A172 (cell line): ENCODE measurements around a stretch of chr2.

DNA sequence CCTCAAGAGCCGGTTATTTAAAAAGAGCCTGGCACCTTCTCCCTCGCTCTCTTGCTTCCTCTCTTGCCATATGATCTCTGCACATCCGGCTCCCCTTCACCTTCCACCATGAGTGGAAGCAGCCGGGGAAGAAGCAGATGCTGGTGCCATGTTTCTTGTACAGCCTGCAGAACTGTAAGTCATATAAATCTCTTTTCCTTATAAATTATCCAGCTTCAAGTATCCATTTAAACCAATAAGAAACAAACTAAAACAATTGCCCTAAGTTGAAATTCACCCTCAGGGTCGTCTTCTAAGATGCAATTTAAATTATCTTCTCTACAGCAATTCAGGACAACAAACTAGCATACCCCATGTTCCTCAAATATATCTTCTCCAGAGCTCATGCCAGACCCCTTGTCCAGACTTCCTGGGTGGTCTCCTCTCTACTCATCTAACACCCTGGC lies 21.1 kb downstream of the GPATCH11 start:
- RAMPAGE, long total RNA = no peak

DNA sequence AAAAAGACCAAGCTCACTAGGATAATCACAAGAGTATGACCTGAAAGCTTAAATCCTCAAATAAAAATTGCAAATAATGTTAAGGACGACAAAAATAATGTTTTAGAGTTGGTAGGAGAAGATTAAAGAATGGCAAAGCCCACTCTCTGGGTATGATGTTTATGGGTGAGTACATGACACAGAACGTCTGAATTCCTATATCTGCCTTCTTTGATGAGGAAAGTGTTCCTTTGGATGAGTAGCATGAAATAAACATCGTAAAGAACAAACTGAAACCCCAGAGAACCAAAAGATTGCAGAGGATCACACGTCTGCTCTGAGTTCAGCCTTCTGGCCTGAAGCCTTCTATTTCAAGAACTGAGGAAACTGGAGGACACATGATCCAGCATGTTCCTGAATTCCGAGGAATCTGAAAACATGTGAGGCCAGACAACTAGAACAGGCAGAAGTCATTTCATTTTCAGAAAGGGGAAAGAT lies 8.6 kb downstream of the SULT6B1 start:
- RAMPAGE, long total RNA = no peak

- RAMPAGE, long total RNA = no peak
These were observed 81.0 kb downstream of the QPCT start for GRCh38 chr2:37425351-37425914.

GRCh38 chr2:37468149-37468735 lies 123.8 kb downstream of the QPCT start:
- RAMPAGE, long total RNA = no peak

DNA sequence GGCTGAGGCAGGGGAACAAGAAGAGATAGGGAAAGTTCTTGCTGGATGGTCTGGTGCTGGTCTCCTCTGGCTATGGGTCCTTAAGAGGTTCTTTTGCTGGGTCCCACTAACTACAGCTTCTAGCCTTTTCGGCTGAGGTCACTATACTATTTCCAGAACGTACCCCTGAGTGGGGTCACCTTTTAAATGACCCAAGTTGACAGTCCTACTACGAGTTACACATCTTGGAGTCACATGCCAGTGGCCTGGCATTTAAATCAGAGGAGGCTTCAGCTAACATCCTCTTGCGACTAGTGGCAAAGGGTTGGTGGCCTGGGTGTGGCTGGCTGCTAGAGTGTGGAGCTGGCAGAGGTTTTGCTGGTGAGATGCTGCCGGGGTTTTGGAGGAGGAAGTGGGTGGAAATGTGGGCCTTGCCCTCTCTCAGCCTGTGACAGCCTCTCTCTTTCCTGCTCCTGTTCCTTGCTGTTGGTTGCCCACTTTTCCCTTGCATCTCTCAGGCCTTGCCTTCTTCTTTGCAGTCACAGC lies 55.7 kb downstream of the CDC42EP3 start:
- RAMPAGE, long total RNA = no peak

GRCh38 chr2:37758083-37758283 lies 86.5 kb upstream of the CDC42EP3 start:
- RAMPAGE, long total RNA = no peak

DNA sequence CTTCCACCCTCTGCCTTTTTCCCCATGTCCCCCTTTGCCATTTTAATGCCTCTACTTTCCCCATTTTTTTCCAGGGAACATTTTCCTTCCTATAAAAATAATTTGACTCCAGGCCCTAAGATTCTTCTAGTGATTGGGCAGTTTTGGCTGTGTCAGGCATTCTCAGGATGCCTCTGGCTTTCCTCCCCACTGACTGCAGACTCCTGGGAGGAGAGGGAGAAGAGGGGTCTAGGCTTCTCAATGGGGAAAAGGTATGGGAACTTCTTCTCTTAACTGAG lies 126.5 kb upstream of the RMDN2 start:
- RAMPAGE, long total RNA = no peak

GRCh38 chr2:37871877-37872305 lies 53.2 kb upstream of the RMDN2 start:
- RAMPAGE, long total RNA = no peak

DNA sequence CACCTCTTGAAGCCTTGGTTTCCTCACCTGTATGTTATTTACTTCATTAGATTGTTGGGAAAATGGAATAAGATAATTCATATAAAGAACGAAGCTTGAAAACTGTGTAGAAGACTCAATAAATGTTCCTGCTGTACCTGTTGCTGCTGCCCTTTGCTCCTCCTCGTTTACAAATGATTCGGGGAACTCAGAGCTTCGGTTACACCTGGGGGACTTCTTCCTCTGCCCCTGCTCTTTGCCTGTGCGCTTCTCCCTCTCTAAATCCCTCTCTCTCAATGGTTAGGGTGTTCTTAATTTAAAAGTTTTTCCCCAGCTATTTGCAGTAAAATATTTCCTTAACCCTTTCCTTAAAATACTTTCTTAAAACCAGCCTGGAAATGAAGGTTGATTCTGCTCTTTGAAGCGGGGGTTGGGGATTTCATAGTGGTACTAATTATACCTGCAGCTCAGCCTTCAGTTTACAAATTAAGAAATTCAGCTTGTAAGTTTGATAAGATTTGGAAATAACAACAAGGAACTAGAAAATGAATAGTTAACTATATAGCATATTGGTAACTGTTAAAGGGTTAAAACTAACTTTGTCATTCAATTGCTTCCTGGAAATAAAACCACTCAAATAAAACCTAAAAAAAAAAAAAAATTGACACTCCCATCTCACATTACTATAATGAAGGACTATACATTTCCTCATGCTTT lies 3.1 kb upstream of the RMDN2 start:
- RAMPAGE, long total RNA = no peak

DNA sequence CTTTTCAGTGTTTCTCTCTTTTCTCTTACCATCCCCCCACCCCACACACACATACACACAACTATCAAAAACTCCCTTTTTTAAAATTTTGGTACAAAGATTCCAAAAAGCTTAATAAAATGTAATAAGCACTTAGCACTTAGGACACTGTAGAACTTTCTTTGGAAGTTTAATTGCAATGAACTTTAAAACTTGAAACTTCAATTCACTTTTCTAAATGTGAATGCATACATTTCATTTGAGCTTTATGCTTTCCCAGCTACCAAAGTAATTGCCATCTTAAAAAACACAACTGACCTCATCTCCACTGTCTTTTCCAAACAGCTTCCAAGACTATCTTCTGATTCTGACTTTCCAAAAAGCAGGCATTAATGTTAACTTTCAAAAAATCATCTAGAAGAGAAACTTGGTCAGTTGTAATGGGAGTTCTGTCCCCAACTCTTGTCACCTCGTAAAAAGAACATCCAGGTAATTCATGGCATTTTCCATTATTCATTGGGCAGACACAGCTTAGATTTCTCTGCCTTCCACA lies 7.0 kb downstream of the CYP1B1 start:
- RAMPAGE, long total RNA = no peak

DNA sequence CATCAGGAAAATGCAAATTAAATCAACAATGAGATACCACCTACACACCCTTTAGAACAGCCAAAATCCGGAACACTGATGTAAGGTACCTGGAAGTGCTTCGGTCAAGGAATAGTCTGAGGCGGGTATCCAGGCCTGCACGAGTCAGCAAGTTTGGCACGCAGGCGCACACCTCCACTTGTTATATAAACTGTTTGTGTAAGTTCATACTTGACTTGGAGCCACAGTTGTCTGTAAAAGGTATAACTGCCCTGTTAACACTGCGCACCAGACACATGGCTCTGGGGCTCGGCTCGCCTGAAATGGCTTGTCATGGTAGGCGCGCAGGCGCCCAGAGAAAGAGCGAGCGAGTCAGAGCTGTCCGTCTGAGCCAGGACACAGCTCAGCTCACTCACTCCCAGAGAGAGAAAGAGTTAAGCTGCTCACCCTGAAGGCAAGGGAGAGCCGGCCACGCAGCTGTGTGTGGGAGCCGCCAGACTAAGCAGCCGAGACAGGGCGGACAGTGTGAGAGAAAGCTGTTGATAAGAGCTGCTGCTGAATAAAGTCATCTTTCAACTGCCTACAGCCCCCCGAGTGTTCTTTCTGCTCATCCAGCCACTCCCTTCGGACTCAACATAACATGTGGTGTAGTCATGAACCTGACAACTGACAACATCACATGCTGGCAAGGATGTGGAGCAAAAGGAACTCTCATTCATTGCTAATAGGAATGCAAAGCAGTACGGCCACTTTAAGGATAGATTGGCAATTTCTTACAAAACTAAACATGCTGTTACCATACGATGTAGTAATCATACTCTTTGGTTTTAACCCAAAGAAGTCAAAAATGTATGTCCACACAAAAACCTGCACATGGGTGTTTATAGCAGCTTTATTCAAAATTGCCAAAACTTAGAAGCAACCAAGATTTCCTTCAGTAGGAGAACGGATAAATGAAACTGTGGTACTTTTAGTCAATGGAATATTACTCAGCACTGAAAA lies 87.1 kb downstream of the HNRNPLL start:
- RAMPAGE, long total RNA = no peak

- RAMPAGE, long total RNA = no peak
These were observed 66.8 kb downstream of the HNRNPLL start for GRCh38 chr2:38535821-38536464.

DNA sequence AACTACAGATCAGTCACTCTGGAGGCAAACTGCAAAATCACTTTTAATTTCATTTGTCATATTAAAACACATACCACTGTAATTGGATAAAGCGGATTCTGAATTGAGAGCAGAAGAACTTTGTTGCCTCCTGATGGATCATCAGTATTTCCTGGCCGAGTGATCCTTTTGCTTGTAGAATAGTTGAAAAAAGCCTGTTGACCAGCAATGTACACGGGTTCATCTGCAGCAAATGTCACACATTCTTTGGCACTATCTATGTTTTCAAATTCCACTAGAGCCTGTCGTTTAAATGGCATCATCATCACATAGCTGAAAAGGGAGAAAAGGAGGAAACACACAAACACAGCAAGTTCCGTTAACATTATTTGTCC lies 17.2 kb downstream of the HNRNPLL start:
- RAMPAGE, long total RNA = no peak

GRCh38 chr2:38599757-38600231 lies 2.9 kb downstream of the HNRNPLL start:
- RAMPAGE, long total RNA = no peak

DNA sequence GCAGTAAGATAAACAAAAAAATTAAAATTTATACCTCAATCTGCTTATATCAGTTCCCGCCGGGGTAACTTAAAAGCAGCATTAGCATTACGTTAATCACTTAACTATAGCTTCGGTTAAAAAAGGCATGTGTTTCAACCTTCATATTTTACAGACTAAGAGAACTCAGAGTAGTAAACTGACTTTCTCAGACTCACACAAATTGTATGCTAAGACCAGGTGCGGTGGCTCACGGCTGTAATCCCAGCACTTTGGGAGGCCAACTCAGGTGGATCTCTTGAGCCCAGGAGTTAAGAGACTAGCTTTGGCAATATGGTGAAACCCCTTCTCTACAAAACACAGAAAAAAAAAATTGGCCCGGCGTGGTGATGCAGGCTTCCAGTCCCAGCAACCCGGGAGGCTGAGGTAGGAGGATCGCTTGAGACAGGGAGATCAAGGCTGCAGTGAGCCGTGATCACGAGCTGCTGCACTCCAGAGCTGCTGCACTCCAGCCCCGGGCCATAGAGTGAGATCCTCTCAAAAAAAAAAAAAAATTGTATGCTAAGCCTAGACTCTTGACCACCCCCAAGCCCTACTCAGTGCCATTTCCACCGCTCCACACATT lies 2.4 kb downstream of the HNRNPLL start:
- RAMPAGE, long total RNA = no peak

DNA sequence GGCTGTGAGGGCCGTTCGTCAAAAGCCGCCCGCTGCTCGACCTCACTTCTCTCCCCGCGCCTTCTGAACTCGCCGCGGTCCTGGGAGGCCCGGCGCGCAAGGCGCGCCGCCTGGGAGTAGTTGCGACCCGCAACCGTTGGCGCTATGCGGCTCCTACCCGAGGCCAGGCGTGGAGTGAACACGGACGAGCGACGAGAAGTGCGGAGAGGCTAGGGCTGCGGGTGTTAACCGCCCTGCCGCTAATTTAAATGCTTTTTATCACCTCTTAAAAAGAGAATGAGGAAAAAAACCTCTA lies 341 bp upstream of the HNRNPLL start:
- RAMPAGE, long total RNA = no peak

DNA sequence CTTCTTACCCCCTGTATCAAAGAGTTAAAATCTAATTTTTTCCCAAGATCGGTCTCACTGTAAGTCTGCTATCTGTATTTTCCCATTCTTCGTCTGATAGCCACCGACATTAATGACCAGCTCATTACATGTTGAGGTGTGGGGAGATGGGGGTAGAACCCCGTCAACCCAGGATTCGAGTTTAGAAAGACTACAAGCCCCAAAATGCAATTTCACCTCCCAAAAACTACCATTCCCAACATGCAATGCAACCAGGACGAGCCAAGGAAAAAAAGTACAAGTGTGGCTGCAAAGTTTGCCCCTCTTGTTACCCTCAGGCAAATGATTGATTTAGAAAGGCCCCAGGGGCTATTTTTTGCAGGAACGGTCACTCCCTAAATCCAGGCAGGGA lies 264 bp upstream of the GALM start:
- RAMPAGE, long total RNA = no peak

DNA sequence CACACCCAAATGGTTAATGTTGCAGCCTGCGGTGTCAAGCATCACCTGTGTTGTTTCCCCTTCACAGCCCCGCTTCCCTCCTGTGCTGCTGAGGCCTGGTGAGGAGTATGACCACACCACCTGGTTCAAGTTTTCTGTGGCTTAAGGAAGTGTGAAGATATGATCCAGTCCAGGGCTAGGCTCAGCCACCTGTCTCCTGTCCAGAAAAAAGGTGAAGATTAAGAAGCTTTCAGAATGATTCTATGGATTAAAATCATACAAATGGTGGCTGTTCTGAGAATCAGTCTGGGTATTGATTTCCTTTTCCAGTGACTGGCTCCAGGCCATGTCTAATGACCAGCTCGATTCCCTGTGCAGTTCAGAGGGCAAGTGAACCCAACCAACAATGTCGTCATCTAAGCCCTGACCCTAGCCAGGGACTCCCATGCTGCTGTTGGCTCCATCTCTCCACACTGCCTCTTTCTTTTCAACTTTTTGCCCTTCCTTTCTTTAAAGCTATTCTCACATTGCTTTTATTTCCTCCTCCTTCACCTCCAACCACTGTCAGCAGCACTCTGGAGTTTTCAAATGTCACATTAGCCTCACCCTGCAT lies 17.6 kb downstream of the SRSF7 start:
- RAMPAGE, long total RNA = no peak

- RAMPAGE, long total RNA = no peak
These were observed 8.1 kb downstream of the SRSF7 start for GRCh38 chr2:38743016-38743545.

DNA sequence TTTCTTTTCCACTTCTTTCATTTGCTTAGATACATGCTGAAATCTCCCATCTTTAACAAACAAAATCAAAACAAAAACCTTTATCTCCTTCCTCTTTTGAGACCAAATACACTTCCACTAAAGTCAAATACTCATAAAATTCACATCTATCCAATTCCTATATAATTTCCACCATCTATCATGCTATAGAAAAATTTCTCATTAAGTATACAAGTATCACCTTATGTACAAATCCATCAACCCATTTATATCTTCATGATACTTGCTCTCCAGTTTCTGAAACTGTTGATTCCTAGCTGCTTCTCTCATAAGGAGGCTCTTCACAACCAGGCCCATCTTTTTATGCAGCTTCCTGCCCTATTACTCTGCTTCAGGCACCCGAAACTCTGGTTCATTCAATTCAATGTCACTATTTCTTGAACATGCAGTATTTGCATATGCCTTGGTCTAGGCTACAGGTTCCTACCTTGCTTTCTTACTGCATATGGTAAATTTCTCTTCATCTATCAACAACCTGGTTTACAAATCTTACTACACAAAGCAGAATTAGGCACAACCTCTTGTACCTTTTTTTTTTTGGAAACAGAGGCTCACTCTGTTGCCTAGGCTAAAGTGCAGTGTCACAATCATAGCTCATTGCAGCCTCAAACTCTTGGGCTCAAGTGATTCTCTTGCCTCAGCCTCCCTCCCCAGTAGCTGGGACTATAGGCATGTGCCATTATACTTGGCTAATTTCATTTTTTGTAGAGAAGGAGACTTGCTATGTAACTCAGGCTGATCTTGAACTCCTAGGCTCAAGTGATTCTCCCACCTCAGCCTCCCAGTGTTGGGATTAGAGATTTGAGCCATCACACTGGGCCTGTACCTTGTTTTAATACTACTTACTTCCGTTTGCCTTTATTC lies 125.6 kb upstream of the SOS1 start:
- RAMPAGE, long total RNA = no peak